M059J (cell line): Measurements from ENCODE around the gene MRPL14.

- RAMPAGE, long total RNA: no peak
These were observed 18.5 kb upstream of the MRPS18A start for GRCh38 chr6:43705895-43706608.

- RAMPAGE, long total RNA: no peak
These were observed 31.0 kb upstream of the MRPS18A start for GRCh38 chr6:43718361-43719166.

GRCh38 chr6:43777776-43778739, 8.0 kb downstream of the VEGFA start:
- RAMPAGE, long total RNA: no peak

- RAMPAGE, long total RNA: no peak
These were observed 28.9 kb downstream of the VEGFA start for GRCh38 chr6:43798667-43799476.

- RAMPAGE, long total RNA: no peak
These were observed 29.8 kb downstream of the VEGFA start for GRCh38 chr6:43799596-43800481.

GRCh38 chr6:43838519-43839010, 68.6 kb downstream of the VEGFA start:
- RAMPAGE, long total RNA: no peak

GRCh38 chr6:43910550-43911007, 140.6 kb downstream of the VEGFA start:
- RAMPAGE, long total RNA: no peak

GRCh38 chr6:43927671-43928193, 157.7 kb downstream of the VEGFA start:
- RAMPAGE, long total RNA: no peak

GRCh38 chr6:44003826-44004590, 123.2 kb downstream of the MRPL14 start:
- RAMPAGE, long total RNA: no peak

- RAMPAGE, long total RNA: no peak
These were observed 116.5 kb downstream of the MRPL14 start for GRCh38 chr6:44010733-44011269.

GRCh38 chr6:44059454-44059689, 67.9 kb downstream of the MRPL14 start:
- RAMPAGE, long total RNA: no peak

- RAMPAGE, long total RNA: no peak
These were observed 52.0 kb downstream of the MRPL14 start for GRCh38 chr6:44075140-44075666.

GRCh38 chr6:44086972-44087474, 40.2 kb downstream of the MRPL14 start:
- RAMPAGE, long total RNA: no peak

GRCh38 chr6:44115532-44116264, 11.6 kb downstream of the MRPL14 start:
- RAMPAGE, long total RNA: no peak

GRCh38 chr6:44122651-44123590, 4.3 kb downstream of the MRPL14 start:
- RAMPAGE, long total RNA: no peak

DNA sequence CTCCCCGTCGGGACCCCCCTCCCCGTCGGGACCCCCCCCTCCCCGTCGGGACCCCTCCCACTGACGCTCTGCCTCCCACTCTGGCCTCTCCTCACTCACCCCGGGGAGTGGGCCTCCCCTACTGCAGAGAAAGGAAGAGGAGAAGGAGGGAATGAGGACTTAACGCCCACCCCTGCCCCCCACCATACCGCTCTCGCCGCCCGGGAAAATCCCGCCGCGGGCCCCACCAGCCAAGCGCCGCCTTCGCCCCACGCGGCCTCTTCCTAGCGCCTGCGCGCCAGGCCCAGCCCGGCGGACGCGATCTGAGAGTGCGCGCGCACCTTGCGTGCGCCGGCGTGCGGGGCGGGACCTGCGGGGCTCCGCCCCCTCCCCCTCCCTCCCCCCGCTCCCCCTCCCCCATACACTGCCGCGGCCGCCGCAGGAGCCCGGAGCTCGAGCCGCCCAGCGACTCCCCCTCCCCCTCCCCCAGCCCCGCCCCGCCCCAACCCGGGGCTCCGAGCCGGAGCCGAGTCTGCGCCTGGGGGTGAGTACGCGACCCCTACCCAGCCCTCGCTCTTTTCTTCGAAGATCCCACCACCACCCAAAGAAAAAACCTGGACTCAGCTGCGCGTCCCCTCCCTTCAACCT, at the start of gene MRPL14:
MRPL14 (minus strand) TSS at position 297 of the 627 bp plus-strand sequence.
- RAMPAGE, long total RNA: start-site peak on the minus strand centred at position 251 of the sequence, 69 bp wide, 495 and 182 reads in 2 replicates

DNA sequence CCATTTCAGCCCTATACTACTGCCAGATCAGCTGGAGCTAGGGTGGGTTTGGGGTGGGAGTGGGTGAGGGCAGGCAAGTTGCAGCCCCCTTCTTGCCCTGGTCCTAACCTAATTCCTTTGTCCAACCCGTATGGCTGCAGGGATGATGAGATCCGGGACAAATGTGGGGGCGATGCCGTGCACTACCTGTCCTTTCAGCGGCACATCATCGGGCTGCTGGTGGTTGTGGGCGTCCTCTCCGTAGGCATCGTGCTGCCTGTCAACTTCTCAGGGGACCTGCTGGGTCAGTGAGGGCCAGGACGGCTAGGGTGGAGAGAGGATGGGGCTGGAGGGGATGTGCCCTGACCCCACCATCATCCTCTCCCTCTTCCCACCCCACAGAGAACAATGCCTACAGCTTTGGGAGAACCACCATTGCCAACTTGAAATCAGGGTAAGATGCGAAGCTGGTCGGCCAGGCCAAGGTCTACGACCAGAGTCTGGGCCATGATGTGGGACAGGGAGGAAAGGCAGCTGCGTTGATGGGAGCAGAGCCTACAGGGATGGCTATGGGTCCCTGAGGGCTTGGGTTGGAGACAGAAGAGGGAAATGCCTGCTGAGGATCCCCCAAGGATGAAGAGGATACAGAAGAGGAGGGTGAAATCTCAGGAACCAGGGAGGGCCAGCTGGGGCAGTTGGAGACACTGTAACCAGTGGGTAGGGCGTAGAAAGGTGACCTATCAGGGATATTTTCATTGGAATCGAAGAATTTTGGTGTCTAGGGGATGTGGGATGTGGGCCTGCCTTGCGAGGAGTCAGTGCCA, 12.2 kb downstream of the TMEM63B start:
- RAMPAGE, long total RNA: no peak

DNA sequence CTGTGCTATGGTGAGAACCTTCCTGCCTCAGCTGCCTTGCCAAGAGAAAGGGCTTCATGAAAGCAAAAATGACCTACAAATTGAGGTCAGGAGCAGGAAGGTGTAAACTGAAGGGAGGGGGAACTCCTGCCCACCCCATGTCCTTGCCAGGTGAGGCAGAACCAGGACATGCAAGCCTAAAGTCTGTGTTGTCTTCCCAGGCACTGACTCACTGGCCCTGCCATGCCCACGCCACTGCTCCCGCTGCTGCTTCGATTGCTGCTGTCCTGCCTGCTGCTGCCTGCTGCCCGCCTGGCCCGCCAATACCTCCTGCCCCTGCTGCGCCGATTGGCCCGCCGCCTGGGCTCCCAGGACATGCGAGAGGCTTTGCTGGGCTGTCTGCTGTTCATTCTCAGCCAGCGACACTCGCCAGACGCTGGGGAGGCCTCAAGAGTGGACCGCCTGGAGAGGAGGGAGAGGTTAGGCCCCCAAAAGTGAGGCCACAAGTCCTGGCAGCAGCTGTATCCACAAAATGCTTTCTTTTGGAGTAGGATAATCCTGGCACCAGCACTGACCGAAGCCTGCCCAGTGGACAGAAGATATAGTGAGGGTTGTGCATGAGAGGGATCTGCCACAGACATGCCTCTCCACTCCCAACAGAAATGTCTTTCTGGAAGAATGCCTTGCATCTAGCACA, 662 bp downstream of the MYMX start:
- RAMPAGE, long total RNA: no peak

DNA sequence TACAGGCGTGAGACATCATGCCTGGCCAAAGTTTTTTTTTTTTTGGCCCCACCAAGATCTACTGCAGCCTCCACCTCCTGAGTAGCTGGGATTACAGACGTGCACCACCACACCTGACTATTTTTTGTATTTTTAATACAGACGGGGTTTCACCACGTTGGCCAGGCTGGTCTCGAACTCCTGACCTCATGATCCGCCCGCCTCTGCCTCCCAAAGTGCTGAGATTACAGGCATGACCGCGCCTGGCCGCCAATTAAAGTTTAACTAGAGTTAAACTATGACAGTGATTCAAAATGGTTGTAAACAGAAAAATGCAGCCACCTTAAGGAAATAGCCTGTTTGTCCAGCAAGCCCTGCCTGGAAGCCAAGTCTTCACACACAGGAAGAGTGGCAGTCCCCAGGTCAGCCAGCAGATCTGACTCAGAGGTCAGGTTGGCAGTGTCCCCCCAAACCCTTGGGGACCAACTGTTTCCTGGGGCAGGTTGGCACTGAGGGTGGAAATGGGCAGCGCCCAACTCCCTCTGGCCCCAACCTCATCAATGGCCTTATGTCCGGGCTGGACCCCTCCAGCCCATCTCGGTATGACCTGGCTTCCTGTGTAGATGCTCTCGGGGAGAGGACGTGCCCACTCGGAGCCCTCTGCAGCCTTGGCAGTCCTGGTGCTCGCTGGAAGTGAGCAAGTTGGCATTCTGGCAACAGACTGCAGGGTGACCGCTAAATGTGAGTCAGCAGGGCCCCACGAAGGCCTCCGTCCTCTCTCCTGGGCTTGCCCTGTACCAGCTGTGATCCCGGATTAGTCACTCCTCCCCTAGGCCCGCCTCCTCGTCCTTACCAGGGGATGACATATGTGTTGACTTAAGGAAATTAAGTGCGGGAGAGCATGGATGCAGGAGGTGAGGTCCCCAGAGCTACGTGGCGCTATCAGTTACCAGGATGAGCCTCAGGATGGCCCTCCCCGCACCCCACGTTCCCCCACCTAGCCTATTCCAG, 9.7 kb upstream of the HSP90AB1 start:
- RAMPAGE, long total RNA: no peak

GRCh38 chr6:44253772-44254251, 3.5 kb downstream of the SLC35B2 start:
- RAMPAGE, long total RNA: no peak